T-cell (primary cell): Measurements from ENCODE around the gene ATAD2B.

DNA sequence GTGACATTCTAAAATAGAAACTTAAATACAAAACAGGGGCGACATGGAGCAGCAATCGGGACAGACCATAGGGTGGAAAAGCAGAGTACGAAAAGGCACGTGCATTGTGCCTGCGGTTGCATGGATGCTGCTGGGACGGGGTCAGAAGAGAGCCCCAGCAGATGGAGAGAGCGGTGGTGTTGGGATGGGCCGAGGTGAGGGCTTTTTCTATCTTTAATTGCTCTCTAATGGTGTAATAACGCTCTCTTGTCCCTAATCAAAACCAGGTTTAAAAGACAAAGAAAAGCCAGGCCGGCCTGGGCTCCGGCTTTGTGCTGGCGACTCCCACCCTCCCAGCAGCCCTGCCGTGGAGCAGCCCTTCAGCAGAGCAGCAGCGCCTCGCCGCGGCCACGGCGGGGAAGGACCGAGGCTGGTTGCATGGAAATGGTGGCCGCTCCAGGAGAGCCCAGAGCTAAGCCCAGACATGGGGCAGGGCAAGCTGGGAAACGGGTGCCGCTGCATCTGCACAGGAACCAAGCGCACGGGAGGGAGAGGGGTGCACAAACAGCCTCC lies 15.2 kb downstream of the HS1BP3 start:
- PRO-cap, 7 experiments: no peak in any of the 7 experiments

- PRO-cap, 7 experiments: no peak in any of the 7 experiments
Measured at GRCh38 chr2:20642285-20642734, 8.6 kb downstream of the HS1BP3 start.

GRCh38 chr2:20666589-20667084 lies 307 bp upstream of the GDF7 start:
- PRO-cap, 7 experiments: no peak in any of the 7 experiments

- PRO-cap, 7 experiments: no peak in any of the 7 experiments
Measured at GRCh38 chr2:21010774-21011415, 33.0 kb downstream of the APOB start.

DNA sequence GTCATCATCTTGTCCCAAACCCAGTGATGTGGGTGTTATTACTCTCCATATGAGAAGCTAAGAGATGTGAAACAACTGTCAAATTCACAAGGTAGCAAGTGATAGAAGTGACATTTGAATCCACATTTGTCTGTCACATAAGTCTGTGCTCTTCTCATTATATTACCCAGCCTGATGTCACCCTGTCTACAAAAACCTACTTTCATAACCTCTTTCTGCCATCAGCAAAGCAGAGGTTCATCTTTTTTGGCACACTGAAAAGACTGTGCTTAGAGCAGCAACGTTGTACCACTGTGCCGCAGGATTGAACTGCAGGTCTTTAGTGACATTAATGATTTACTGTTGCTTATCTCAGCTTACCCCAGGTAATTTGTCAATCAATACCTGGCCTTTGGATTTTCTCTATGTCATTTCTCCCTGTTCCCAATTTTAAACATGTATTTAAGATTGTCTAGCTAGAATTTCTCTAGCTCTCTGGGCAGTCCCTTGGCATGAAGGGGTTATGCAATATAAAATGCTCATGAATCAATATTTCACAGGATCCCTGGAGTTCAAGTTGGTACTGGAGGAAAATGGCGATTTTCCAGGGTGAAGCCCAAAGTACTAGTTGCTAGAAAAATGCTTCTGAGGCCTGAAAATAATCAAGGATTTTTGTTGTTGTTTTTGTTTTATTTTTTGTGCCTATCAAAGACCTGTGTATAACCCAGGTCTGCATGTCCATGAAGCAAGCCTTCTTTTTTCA lies 31.3 kb upstream of the TDRD15 start:
- PRO-cap, 7 experiments: no peak in any of the 7 experiments

DNA sequence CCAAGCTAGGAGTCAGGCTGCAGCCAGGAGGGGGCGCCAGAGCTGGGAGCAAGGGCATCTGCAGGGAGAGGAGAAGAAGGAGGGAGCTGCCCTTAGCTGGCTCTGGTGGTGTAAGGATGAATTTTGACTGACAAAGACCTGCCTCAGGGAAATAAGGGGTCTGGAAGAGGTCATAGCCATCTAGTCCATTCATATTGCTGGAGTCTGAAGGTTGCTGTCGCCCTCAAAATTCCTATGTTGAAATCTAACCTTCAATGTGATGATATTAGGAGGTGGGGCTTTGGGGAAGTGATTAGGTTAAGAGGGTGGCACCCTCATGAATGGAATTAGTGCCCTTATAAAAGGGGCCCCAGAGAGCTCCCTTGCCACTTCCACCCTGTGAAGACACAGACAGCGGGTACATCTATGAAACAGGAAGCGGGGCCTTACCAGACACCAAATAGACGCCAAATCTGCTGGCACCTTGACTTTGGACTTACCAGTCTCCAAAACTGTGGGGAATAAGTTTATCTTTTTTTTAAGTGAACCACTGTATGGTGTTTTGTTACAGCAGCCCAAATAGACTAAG lies 298.5 kb downstream of the TDRD15 start:
- PRO-cap, 7 experiments: no peak in any of the 7 experiments

DNA sequence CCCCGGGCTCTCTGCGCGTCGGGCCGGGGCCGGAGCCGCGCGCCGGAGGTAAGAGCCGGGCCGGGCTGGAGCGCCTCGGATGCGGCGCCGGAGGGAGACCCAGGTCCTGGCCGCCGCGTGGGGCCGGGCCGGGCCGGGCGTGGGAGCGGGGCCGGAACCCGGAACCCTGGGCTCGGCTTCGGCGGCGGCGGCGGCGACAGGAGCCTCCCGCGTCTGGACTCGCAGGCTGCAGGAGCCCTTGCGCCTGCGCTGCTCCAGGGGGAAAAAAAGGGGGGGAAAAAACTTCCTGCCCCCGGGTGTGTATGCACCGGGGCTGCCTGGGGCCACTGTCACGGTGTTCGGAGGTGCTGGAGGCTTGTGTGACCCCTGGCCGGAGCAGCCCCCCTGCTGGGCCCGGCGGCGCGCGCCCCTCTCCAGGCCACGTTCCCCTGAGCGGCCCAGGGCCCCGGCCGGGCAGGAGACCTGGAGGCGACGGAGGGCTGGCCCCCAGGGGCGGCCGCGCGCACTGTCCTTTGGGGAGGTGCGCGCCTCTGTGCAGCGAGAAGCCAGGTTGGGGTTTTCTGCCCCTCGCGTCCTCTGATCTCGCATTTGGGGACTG lies 853 bp downstream of the KLHL29 start:
- PRO-cap, 7 experiments: no peak in any of the 7 experiments

DNA sequence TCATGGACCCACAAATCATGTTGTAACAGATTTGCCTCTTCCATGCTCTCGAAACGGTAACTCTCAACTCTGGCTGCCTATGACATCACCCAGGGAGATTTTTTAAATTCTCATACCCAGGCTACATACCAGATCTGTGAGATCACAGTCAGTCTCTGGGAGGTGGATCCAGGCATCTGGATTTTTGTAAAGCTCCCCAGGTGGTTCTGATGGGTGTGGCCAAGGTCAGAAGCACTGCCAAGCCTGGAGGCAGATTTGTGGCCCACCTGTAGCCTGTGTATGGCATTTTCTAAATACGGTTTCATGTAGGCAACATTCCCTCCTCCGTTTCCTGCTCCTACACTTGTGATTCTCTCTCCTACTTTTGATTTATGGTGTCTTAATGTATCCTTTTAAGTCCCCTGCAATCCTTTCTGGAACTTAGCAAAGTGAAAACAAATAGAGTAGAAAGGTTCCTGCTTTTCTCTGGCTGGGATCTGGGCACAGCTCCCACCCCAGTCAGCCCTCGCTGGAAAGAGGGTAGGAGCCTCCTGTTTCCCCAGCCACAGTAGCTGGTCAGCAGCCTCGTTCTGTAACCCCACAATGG lies 96.1 kb downstream of the KLHL29 start:
- PRO-cap, 7 experiments: no peak in any of the 7 experiments

GRCh38 chr2:23533097-23533613 lies 148.2 kb downstream of the KLHL29 start:
- PRO-cap, 7 experiments: no peak in any of the 7 experiments

- PRO-cap, 7 experiments: no peak in any of the 7 experiments
Measured at GRCh38 chr2:23564206-23564424, 179.1 kb downstream of the KLHL29 start.

GRCh38 chr2:23595136-23595666 lies 210.2 kb downstream of the KLHL29 start:
- PRO-cap, 7 experiments: no peak in any of the 7 experiments

DNA sequence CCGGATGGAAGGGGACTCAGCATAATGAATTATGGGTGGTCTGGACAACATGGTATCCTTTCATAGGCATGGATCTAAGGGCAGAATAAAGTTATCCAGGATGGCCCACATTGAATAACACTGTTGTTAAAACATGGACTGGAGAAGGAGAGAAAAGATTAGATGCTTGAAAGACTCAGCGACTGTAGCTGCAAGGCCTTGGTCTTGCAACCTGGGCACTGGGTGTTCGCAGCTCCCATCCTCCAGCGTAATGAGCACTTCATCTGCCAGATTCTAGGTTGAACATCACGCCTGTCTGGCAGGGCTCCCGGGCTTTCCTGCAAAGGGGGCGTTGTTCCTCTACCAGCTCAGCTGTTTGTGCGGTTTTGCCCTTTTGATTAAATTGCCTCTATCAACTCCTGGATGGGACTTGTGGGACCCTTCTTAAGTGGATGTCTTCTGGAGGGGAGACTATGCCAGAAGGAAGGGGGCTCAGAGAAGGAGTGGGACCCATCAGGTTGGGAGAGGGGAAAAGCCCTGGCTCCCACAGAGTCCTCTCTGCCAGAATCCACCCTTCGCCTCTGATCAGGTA lies 215.4 kb downstream of the KLHL29 start:
- PRO-cap, 7 experiments: no peak in any of the 7 experiments

GRCh38 chr2:23771484-23772178 lies 155.3 kb downstream of the ATAD2B start:
- PRO-cap, 7 experiments: no peak in any of the 7 experiments

DNA sequence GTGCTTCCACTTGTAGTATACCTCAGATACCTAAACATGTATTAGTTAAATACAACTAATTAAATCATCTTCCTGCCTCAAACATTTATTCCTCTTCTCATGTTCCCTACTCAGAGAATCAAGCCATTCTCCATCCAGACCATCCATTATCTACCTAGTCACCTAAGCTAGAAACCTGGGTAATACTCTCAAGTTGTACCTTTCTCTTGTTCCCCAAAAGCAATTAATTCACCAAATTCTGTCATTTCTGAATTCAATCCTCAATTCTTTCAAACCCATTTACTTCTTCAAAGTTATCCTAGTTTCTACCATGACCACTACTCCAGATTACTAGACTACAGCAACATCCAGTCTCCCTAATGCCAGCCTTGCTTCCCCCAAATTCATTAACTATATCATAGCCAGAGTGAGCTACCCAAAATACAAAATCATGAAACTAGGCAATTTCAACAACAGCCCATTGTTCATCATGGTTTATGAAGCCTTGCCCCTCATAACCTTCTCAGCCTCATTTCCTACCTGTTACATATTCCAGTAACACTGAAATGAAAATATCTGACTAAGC lies 59.7 kb downstream of the ATAD2B start:
- PRO-cap, 7 experiments: no peak in any of the 7 experiments

DNA sequence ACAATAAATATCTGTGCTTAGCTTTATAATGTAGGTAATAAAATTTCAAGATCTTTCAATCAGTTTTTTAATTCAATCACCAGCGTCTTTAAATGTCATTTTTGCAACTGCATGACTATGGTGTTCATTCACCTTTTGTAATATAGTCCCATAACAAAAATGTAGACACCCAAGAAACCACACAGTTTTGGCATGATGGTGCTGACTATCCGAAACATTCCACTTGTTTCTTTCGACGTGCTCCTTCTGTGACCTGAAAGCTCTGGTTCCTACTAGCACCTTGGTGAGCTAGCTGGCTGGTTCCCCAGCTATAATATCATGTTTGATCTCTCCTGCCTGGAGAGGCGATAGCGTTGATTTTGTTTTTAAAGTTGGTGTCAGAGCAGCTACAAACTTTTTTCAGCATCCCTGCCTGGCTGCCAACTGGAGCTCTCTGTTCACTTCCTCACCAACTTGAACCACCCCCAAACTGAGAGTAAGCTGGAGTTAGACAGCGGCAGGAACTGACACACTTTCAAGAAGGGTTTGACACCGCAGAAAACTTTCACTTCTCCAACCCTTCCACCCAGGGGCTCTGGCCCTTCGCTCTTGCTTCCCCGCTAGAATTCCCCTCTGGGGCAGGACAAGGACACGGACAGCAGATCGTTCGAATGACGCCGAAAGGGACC lies 1.1 kb downstream of the ATAD2B start:
- PRO-cap, 7 experiments: peak in 7 of 7 experiments; most common plus-strand start position 506 of the sequence (in 5); most common minus-strand start position 471 of the sequence (in 6)

DNA sequence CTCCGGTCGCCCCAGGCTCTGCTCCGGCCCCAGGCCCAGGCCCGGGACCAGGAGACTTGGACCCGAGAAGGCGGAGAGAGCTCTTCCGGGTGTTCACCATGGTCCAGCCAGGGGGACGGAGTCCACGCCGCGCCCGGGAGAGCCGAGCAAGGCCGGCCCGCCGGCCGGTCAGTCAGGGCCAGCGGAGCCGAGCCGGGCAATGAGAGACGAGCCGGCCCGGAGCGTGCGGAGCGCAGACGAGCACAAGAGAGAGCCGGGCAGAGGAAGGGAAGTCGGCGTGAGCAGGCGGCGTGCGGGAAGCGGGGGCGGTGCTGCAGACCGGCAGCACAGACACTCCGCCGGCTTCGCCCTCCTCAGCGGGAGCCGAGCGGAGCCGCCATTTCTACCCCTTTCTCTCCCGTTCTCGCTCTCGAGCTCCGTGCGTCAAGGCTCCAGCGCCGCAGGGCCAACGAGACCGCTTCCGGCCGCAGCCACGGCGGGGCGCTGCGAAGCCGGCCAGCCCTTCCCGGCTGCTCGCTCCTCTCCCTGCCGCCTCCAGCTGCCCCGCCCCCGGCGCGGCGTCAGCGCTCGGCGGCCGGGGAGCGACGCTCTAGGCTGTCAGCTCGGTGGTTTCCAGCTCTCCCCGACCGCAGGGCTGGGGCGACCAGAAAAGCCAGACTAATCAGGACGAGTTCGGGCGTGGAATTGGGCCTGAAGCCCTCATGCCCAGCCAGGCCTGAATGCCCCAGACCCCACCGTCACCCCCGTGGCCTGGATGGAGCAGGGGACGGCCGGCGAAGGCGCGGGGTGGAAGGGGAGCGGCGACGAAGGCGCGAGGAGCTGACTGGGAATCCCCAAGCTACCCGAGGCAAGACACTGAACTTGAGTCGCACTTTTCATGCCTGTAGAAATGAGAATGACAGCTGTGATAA lies at the start of gene ATAD2B:
TSS of gene ATAD2B (minus strand) at position 453 of the 911 bp plus-strand sequence.
- PRO-cap, 7 experiments: peak in 7 of 7 experiments; most common plus-strand start position 646 of the sequence (in 7); most common minus-strand start position 405 of the sequence (in 7)

- PRO-cap, 7 experiments: no peak in any of the 7 experiments
Measured at GRCh38 chr2:24286159-24286499, 74.2 kb downstream of the ITSN2 start.

- PRO-cap, 7 experiments: no peak in any of the 7 experiments
Measured at GRCh38 chr2:24327850-24328340, 32.4 kb downstream of the ITSN2 start.

GRCh38 chr2:24351023-24351839 lies 9.1 kb downstream of the ITSN2 start:
- PRO-cap, 7 experiments: no peak in any of the 7 experiments

DNA sequence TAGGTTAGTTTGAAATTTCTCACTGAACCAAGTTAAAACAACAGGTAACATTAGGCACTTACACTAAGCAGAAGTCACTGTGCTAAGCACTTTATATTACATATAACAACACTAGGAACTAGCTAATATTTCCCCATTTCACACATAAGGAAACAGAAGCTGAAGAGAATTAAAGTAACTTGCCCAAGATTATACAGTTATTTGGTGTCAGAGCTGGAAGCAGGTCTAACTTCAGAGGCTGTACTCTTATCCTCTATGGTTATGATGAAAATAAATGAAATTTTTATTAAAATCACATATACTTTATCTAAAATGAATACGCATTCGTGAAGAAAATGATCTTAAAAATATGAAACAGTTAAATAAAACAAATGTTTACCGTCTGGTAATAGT lies 5.9 kb downstream of the ITSN2 start:
- PRO-cap, 7 experiments: no peak in any of the 7 experiments